ENCODE measurements around a stretch of chr2.

- RRBS: no CpG with 5 or more reads among the region's 4 CpGs
Measured at GRCh38 chr2:112647968-112648605, 2.3 kb downstream of the SLC20A1 start.

- RRBS: no CpG with 5 or more reads among the region's 4 CpGs
Measured at GRCh38 chr2:112658395-112659103, 12.8 kb downstream of the SLC20A1 start.

GRCh38 chr2:112662770-112663987 is 17.4 kb downstream of the SLC20A1 start:
- RRBS: no CpG with 5 or more reads among the region's 8 CpGs

DNA sequence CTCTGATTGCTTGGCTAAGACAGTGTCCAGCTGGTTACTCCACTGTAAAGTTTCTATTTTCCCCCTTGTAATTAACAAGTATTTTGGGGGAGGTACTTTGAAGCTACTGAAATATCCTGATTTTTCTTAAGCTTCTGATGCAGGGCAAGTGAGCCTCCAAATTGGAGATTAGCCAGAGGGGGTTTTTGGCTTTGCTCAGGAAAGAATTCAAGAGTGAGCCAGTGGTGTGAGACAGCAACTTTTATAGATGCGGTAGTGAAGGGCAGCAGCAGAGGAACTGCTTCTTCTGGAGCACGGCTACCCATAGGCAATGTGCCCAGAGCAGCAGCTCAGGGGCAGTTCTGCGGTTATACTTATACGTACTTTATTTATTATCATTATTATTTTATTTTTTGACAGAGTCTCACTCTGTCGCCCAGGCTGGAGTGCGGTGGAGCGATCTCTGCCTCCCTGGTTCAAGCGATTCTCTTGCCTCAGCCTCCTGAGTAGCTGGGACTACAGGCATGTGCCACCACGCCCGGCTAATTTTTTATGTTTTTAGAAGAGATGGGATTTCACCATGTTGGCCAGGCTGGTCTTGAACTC is 19.8 kb upstream of the NT5DC4 start:
- RRBS: no CpG with 5 or more reads among the region's 10 CpGs

GRCh38 chr2:112782251-112782600 is 2.1 kb downstream of the IL1A start:
- RRBS: no CpG with 5 or more reads among the region's 3 CpGs

DNA sequence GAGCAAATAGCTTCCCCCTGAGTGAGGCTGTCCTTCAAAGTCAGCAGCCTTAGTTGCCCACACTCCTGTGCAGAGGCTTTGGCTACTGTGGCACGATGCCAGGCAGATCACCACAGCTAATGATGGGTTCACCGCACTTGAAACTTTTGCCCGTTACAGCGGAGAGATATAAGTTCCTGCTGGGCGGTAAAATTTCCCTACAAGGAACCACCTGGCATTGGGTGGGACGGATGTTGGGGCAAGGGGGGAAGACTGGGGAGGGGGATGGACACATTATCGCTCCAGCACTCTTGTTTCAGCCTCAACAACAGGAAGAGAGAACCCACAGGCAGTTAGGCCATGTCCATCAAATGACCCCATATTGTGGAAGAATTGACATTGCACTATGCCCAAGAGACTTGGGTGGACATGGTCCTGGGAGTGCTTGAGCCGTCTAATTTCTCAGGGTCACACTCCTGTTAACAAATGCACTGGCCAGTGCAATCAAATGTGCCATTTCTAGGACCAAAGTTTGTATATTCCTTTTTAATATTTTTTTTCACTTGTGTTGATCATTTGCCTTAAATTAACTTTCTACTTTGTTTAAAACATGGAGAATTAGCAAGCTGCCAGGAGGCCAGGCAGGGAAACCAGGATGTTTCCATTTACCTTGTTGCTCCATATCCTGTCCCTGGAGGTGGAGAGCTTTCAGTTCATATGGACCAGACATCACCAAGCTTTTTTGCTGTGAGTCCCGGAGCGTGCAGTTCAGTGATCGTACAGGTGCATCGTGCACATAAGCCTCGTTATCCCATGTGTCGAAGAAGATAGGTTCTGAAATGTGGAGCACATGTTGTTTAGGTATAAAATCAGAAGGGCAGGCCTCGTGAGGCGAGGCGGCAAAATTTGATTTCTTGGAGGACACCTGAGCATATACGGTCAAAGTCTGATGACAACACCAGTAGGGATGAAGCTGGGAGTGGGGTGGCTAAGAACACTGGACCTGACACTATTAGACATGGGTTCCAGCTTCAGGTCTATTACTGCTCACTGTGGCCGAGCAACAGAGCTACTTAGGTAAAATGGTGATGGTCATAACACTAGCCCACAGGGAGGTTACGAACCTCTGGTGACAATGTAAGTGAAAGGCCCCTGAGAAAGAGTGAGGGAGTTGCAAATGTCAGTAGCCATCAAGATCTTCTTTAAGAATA is 4.2 kb downstream of the IL1B start:
- RRBS: no CpG with 5 or more reads among the region's 20 CpGs

DNA sequence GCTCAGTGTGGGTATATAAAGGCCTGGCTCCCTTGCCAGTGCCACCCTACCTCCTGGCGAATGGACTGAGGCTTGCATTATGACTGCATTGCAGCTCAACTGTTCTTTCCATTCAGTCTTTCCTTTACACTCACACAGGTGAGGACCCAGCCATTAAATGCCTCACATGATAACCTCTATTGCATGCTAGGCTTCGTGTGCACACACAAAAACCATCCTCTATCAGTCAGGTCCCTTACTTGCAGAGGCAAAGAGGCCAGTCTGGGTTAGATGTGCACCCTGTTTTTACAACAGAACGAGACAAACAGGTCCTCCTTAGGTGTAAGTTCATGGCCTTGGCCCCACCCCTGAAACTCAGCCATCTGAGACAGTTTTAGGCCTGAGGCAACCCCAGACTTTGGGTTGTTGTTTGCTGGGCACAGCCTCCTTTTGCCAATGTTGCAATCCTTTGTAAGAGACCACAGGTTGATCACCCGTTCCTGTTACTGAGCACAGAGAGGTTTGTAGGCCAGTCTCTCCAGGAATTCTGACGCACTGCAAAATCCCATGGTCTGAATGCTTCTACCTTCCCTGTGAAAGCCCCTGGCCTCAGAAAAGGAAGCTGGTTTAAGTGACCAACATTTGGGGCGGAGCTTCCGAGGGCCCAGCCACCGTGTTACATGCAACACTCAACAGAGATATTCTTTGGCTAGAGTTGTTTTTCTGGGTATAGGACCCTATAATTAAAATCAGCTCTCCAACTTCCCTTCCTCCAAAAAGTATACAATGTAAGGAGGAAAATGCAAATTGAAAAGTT is 15.6 kb upstream of the IL1RN start:
- RRBS: no CpG with 5 or more reads among the region's 8 CpGs

DNA sequence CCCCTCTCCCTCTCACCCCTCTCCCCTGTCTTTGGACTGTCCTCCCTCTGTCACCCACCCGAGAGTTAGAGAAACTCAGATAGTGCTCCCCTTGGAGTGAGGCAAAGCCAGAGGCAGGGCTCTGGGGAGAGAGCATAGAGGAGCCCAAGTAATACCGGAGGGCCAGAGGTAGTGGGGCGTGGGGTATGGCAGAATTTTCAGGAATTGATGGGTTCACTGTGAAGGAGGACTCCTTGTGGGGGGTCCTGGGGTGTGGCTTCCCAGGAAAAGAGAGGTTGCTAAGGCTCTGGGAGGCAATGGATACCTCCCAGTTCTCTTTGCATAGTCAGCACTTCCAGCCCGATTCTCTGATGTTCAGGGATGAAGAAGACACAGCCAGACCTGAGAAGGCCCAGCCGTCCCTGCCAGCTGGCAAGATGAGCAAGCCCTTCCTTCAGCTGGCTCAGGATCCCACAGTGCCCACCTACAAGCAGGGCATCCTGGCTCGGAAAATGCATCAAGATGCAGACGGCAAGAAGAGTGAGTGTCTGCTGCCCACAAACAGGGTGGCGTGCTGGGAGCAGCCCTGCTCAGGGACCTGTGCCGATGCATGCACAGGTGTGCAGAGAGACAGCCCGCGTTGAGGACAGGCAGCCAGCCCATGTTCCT is 22.1 kb downstream of the PSD4 start:
- RRBS: no CpG with 5 or more reads among the region's 11 CpGs

- RRBS: no CpG with 5 or more reads among the region's 7 CpGs
Measured at GRCh38 chr2:113288241-113289290, 9.8 kb upstream of the PAX8 start.

DNA sequence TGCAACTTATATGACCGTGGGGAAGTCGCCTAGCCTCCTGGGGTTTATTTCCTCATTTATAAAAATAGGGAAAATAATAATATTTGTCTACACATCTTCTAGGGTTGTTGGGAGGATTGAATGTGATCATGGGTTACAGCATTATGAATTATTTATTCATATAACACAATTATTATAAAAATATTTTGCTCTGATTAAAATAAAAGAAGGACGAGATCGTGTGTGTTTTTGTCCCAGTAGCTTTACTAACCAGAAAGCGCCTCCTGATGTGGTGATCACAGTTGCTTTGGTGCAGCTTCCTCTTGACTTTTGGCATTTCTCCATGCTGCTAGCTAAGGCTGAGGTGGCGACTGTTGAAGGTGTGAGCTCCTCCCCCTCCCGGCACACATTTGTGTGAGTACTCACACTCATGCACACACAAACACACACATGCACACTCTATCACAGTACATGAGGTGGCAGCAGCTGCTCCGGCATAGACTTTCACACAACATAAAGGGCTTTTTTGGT is 53.1 kb downstream of the FOXD4L1 start:
- RRBS: no CpG with 5 or more reads among the region's 8 CpGs

GRCh38 chr2:113578641-113578896 is 48.5 kb upstream of the RABL2A start:
- RRBS: no CpG with 5 or more reads among the region's 4 CpGs

DNA sequence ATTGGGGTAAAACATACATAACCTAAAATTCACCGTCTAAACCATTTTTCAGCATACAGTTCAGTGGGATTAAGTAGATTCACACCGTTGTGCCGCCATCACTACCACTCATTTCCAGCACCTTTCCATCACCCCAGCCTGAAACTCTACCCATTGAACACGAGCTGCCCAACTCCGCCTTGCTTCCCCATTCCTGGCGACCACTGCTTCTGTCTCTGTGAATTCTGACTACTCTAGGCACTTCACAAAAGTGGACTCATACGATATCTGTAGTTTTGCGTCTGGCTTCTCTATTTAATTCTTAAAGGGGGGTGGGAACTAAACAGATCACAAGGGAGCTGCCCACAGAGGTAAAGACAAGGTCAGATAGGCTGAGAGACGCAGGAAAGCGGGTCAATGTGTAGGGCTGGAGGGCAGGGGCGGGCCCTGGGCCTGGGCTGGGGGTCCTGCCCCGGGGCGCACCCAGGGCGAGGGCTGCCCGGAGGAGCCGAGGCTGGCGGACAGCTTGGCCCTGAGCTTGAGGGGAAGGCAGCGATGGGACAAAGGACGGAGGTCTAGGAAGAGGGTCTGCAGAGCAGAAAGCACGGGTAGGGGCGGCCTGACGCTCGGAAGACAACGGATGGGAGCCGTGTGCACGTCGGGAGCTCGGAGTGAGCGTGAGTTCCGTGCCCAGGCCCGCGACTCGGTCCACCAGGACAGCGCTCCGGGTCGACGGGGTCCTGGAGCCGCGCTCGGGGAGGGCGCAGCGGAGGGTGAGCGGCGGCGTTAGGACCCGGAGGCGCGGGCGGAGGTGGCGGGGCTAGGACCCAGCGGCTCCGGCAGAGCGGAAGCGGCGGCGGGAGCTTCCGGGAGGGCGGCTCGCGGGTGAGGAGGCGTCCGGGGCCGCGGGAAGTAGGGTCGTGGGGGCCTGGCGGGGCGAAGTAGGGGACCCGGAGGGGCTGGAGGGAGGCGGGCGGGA is 43.5 kb upstream of the RABL2A start:
- RRBS: 2% methylated on average over 7 of the region's 70 CpGs

GRCh38 chr2:113655828-113656554 is 28.9 kb downstream of the RABL2A start:
- RRBS: no CpG with 5 or more reads among the region's 24 CpGs

GRCh38 chr2:113877455-113877890 is 12.4 kb upstream of the ACTR3 start:
- RRBS: no CpG with 5 or more reads among the region's 6 CpGs

DNA sequence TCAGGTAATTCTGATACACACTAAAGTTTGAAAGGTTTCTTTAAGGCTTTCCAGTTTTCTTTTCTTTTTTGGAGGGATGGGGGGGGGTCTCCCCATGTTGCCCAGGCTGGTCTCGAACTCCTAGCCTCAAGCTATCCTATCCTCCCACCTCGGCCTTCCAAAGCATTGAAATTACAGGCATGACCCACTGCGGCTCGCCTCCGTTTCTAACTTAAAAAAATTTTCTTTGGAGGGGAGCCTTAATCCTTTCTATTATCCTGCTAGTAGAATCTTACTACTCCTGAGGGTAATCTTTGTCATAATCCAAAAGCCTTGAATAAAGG is 910 bp upstream of the ACTR3 start:
- RRBS: no CpG with 5 or more reads among the region's 5 CpGs

DNA sequence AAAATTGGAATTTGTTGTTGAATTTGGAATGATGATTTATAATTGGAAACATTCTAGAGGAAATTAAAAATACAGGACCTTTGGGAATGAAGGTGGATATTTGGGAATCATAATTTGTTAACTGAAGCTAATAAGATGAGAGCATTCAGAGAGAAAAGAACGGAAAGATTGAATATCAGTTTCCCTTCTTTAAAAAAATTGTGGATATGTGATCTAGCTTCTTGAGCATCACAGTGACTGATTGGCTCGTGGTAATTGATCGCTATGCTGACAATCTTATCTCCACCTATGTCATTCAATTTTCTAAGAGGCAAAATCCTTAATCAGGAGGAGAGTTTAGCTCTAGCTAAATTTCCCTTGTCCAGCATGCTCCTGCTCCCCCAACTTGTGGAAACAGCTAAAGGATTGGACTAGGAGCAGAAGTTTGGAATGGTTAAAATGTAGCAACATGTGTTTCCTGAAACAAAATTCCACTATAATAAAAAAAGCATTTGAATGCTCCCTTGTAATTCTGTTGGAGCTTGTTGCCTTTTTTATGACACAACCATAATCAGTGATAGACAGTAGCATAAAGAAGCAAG is 6.7 kb downstream of the ACTR3 start:
- RRBS: no CpG with 5 or more reads among the region's 3 CpGs

GRCh38 chr2:113942928-113944036 is 53.4 kb downstream of the ACTR3 start:
- RRBS: no CpG with 5 or more reads among the region's 6 CpGs

GRCh38 chr2:114442318-114442517 is 223 bp upstream of the DPP10 start:
- RRBS: no CpG with 5 or more reads among the region's 2 CpGs

GRCh38 chr2:118014347-118014835 is 521 bp upstream of the CCDC93 start:
- RRBS: no CpG with 5 or more reads among the region's 25 CpGs

All from Jurkat, Clone E6-1 (cell line).